ReNcell CX (cell line): ENCODE results near the gene CERS3.

DNA sequence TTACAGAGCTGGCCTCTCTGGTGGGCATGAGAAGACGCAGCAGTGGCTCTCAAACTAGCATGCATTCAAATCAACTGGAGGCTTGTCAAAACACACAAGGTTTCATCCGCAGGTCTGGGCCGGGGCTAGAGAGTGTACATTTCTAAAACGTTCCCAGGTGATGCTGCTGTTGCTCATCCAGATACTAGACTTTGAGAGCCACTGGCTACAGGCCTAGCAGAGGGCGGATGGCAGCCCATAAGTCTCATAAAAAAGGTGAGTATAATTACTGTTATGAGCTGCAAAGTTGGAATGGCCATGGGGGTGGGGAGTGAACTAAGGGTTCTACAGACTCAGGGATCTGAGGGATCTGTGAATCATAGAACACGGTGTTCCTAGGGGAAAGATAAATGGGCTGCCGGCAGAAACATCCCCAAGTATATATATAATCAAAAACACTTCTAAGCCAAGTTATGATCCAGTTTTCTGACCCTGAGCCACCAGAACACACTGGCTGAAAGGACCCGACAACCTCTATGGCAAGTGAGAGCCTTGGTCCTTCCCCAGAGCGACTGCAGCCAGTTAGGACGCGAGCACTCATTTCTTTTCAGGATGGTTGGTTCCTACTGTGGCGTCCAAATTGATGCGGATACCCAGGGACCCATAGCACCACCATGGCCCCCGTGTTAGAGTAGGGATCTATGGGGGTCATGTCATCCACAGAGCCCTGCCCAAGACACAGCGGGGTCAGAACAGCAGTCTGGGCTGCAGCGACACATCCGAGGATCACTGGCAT lies 7.9 kb upstream of the SYNM start:
- PRO-cap, result no peak

- PRO-cap, result no peak
Observed at GRCh38 chr15:99129336-99129941, 24.6 kb downstream of the SYNM start.

DNA sequence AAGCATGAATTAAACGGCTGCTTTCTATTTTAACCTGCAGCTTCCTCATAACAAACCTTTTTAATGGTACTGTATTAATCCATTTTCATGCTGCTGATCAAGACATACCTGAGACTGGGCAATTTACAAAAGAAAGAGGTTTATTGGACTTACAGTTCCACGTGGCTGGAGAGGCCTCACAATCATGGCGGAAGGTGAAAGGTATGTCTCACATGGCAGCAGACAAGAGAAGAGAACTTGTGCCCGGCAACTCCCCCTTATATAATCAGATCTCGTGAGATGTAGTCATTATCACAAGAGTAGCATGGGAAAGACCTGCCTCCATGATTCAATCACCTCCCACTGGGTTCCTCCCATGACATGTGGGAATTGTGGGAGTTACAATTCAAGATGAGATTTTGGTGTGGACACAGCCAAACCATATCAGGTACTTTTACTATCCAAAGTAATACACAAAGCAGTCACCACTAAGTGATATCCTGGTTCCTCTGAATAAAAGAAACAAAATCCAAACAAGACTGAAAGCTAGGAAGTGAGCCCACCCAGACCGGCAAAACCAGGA lies 149.9 kb downstream of the LRRC28 start:
- PRO-cap, result no peak

GRCh38 chr15:99498995-99499341 lies 66.8 kb upstream of the MEF2A start:
- PRO-cap, result no peak

- PRO-cap, result no peak
Observed at GRCh38 chr15:99500371-99500668, 65.5 kb upstream of the MEF2A start.

GRCh38 chr15:99631106-99631745 lies 65.4 kb downstream of the MEF2A start:
- PRO-cap, result no peak

- PRO-cap, result no peak
Observed at GRCh38 chr15:99711580-99712187, 21.6 kb downstream of the LYSMD4 start.

DNA sequence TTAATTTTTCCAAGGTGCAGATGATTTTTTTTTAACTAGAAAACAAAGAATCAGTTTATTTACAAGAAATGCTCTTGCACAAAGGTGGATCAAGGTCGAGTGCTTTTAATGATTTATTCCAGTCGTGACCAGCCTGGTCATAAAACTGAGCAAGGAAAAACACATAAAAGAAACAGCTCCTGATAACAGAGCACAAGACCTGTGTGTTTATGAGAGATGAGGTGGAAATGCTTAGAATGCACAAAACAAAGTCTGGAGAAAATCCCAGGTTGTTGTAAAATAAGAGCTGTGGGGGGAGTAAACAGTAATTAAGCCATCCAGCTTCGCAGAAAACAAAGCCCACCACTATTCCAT lies 139.5 kb downstream of the ADAMTS17 start:
- PRO-cap, result no peak

- PRO-cap, result no peak
Observed at GRCh38 chr15:100211983-100212603, 129.7 kb downstream of the ADAMTS17 start.

GRCh38 chr15:100345249-100345977 lies 3.6 kb upstream of the ADAMTS17 start:
- PRO-cap, result no peak

GRCh38 chr15:100528711-100529081 lies at the start of gene CERS3:
TSS of gene CERS3 (minus strand) at chr15:100528950.
- PRO-cap, result no peak

- PRO-cap, result no peak
Observed at GRCh38 chr15:100573113-100573896, 28.7 kb downstream of the LINS1 start.

GRCh38 chr15:100667450-100668047 lies 65.2 kb downstream of the ASB7 start:
- PRO-cap, result no peak

DNA sequence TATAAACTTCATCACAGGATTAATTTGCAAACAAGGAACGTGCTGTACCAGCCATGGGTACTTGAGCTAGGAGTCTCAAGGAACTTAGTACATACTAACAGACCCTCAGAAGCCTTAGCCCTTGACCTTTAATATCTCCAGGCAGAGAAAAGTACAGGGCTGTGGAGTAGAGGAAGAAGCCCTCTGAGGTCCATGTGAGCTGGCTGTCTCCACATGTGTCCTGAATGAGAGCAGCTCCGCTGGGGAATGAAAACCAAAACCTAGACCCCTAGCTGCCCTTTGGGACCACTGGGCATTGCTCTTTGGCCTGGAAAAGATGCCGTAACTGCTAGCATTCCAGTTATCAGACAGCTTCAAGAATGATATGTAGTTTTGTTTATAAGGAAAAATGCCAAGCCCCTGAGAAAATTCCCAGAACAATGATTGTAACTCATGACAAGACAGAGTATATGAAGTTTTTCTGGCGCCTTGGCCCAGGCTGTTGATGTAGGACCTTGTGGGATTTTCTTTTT lies 92.2 kb downstream of the ASB7 start:
- PRO-cap, result no peak

- PRO-cap, result bidirectional peak, plus-strand start at chr15:100879837, minus-strand start at chr15:100879594
Observed at GRCh38 chr15:100878946-100879755, 480 bp upstream of the ALDH1A3 start.

GRCh38 chr15:100914616-100915530 lies 4.3 kb upstream of the LRRK1 start:
- PRO-cap, result no peak

- PRO-cap, result no peak
Observed at GRCh38 chr15:101199645-101200187, 52.1 kb downstream of the CHSY1 start.

DNA sequence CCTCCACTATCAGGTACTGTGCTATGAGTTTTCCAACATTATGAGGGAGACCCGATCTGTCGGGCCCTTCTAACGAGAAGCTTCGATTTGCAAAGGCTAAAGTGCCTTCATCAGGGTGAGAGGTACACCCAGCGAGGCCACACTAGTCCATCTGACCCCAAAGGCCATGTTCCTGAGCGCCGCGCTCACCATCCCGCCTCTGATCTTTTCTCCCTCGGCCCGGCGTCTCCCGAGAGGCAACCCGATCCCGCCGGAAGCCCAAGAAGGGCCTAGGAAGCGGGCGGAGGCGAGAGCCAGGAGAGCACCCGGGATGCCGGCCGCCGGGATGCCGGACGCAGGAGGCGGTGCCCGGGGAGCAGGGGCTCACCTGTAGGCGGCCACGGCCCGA lies 1.1 kb downstream of the CHSY1 start:
- PRO-cap, result no peak

DNA sequence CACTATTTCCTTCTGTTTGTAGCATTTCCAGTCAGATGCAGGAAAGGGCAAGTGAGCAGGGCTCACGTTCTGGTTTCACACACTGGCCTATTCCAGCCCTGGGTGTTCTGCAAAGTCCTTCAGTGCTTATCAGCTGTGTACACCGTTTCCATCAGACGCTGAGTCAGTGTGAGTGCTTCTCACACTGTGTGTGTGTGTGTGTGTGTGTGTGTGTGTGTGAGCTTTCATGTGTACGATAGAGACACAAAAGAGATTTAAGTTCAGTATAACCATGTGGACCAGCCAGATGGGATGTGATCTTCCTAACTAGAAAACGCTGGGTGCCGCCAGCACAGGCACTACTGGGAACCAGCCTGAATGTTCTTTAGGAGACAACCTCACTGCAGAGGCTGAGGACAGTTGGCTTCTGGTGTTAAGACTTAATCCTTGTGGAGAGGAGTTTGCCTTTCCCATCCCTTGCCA lies 3.8 kb upstream of the CHSY1 start:
- PRO-cap, result no peak

DNA sequence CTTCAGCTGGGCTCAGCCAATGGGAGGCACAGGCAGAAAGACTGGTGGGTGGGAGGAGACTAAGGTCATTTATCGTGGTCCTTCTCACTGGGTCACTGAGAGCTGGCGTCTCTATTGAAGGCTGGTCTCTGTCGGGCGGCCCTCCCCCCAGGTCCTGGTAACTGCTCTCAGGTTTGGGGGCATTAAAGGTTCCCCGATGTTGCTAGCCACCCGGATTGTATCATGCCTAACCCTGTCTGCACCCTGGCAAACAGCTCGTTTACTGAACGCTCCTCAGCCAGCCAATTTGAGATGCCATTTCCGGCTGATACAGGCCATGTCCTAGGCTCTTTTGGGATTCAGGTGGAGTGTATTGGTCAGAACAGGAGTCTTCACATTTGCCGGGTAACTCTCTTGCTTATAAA lies 10.5 kb downstream of the SELENOS start:
- PRO-cap, result no peak